Smooth muscle cell (in vitro differentiated cells): ENCODE measurements around a stretch of chrX.

GRCh38 chrX:4935919-4936353, 1222.5 kb upstream of the PRKX start:
- RAMPAGE, long total RNA = no peak

DNA sequence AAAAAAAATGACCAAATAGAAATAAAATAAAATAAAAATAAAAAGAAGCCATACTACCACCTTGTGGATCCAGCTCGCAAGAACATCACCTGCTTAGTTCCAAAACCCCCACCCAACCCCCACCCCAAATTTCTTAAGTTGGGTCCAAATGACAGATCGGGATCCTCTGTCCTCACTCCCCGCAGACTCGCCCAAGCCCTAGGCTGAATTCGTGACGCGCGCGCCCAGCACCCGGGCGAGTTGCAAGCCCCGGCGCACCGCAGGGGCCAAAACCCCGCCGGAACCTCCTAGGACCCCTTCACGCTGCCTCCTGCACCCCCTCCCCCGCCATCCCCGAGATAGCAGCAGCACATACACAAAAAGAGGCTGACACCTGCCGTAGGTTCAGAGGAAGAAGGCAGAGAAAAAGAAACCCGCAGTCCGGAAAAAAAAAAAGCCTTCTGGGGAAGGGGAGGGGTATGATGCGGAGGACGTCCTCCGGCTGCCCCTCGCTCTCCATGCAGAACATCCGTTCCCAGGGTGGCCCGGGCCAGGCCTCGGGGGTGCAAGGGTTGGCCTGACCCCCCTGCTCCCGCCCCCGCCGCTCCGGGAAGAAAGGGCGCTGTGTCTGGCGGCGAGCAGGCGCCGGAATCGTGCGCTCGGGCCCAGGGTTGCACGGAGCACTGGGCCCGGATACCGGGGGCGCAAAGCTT, 2.6 kb downstream of the NLGN4X start:
- RAMPAGE, long total RNA = no peak

DNA sequence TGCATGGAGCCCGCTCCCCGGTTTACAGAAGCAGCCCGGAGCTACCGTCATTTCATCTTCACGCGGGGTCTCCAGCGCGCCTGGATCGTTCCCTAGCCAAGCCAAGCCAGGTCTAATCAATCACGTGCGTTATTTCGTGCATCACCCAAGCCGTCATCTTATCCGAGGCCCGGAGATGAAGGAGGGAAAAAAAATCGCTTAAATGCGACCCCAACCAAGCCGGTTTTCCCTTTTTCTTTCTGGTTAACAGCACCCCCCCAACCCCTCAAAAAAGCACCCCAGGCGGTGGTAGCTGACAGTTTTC, 1.1 kb downstream of the NLGN4X start:
- RAMPAGE, long total RNA = no peak

DNA sequence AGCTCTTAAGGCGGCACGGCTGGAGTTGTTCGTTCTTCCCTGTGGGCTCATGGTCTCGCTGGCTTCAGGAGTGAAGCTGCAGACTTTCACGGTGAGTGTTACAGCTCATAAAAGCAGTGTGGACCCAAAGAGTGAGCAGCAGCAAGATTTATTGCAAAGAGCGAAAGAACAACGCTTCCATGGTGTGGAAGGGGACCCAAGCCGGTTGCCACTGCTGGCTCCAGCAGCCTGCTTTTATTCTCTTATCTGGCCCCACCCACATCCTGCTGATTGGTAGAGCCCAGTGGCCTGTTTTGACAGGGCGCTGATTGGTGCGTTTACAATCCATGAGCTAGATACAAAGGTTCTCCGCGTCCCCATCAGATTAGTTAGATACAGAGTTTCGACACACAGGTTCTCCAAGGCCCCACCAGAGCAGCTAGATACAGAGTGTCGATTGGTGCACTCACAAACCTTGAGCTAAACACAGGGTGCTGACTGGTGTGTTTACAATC, 154.9 kb upstream of the VCX3A start:
- RAMPAGE, long total RNA = no peak

GRCh38 chrX:7091874-7092287, 55.6 kb upstream of the STS start:
- RAMPAGE, long total RNA = no peak

DNA sequence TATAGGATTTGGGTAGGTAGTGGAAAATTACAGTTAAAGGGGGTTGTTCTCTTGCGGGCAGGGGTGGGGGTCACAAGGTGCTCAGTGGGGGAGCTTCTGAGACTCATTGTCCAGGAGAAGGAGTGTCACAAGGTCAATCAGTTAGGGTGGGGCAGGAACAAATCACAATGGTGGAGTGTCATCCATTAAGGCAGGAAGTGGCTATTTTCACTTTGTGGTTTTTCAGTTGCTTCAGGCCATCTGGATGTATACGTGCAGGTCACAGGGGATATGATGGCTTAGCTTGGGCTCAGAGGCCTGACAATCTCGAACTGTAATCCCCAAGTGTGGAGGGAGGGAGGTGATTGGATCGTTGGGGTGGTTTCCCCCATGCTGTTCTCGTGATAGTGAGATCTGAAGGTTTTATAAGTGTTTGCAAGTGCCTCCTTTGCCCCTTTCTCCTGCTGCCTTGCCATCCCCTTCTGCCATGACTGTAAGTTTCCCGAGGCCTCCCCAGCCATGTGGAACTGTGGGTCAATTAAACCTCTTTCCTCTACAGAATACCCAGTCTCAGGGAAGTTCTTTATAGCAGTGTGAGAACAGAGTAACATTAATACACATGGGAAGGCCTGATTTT, 36.7 kb upstream of the STS start:
- RAMPAGE, long total RNA = no peak

- RAMPAGE, long total RNA = no peak
Observed at GRCh38 chrX:7132200-7133186, 15.0 kb upstream of the STS start.

DNA sequence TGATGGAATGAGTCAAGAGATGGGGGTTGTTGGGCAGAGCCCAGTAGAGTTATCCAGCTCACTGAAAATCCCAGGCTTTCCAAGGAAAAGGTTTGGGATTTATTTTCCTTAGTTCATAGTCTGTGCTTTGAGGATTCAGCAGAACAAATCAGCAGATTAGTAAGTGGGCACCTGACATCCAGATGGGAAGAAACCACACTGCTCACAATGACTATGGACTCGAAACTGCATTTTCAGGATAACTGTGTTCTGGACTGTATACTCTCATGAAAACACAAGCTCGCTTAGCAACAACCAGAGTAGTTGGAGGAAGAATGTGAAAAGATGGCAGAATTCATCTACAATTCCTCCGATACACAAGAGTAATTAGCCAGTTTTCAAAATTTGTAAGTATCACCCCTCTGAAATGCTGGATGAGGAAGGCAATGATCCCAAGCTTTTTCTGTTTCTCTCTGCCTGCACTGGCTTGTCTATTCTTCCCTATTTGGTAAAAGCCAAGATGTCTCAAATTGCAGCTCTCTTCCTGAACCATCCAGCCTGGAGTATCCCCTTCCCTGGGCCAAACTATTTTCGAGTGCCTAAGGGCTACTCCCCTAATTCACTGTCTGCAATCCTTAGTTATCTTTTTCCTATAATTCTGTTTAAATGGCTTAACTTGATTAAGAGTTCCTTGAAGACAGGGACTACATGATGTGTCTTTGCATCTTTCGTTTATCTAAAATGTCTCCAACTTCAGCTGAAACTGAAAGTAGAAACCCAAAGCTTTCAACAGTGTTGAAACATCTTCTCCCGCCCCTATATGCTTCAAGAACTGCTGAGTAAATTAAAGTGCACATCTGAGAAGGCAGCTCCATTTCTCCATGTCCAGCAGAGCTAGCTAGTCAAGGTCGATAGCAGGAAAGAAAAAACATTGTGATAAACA, 186.0 kb upstream of the TBL1X start:
- RAMPAGE, long total RNA = no peak

DNA sequence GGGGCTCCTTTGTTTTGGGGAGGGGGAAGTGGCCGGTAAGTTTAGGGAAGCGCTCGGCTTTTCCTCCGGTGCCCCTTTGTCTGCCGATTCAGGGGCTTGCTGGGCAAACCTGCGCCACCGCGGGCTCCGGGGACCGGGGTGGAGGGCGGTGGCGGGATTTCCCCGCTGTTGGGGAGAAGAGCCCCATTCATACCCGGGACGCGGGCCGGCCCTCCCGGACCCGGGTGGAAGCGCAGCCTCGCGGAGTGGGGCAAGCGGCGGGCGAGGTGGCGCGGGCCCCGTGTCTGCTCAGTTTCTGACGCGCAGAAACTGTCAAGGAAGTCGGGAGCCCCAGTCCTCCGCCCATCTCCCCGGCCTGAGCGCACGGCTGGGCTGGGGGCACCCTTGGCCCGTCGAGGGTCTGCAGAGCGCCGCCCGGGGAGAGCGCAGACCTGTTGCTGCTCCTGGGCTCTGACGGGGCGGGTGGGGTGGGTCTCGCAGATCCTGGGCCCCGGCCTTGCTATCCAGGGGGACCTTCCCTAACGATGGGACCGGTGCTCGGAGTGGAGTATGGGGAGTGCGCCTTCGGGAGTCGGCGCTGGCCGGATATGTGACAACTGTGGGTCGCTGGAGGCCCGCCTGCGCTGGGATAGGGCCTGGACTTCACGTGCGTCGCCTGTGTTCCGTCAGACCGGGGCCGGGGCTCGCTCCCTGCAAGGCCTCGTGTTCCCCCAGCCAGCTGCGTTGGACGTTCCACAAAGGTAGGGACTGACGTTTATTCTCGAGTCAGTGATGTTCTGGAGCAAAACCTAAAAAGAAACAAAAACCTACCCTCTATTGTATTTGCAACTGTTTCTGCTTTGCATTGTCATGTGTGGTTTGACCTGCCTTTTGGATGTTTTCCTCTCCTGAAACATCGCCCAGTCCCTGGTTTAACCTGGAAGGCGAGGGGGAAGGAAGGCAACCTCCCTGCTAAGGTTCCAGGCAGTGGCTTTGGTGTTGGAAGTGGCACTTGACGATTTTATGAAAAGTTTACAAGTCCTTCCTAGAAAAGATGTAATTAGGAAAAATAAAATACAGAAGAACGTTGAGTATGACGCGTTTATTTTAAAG, 1.2 kb downstream of the TBL1X start:
- RAMPAGE, long total RNA = no peak

DNA sequence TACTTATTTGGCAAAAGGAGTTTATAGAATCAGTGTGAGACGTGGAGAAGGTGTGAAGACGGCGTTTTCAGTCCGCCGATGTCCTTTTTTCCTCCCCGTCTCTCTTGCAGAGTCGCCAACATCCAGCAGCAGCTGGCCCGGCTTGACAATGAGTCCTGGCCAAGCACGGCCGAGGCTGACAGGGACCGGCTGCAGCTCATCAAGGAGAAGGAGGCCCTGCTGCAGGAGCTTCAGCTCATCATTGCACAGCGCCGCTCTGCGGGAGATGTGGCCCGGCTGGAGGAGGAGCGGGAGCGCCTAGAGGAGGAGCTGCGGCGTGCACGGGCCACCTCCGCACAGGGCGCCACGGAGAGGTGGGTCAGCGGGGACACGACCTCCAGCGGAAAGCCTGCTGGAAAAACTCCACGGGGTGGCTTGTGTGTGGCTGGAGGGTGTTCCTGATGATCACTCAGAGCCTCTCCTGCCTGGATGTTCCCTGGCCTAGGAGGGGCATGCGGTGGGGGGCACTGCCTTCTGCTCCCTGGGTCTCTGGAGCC, 47.0 kb upstream of the CLCN4 start:
- RAMPAGE, long total RNA = no peak

GRCh38 chrX:10755545-10756229, 135.3 kb upstream of the MID1 start:
- RAMPAGE, long total RNA = no peak

DNA sequence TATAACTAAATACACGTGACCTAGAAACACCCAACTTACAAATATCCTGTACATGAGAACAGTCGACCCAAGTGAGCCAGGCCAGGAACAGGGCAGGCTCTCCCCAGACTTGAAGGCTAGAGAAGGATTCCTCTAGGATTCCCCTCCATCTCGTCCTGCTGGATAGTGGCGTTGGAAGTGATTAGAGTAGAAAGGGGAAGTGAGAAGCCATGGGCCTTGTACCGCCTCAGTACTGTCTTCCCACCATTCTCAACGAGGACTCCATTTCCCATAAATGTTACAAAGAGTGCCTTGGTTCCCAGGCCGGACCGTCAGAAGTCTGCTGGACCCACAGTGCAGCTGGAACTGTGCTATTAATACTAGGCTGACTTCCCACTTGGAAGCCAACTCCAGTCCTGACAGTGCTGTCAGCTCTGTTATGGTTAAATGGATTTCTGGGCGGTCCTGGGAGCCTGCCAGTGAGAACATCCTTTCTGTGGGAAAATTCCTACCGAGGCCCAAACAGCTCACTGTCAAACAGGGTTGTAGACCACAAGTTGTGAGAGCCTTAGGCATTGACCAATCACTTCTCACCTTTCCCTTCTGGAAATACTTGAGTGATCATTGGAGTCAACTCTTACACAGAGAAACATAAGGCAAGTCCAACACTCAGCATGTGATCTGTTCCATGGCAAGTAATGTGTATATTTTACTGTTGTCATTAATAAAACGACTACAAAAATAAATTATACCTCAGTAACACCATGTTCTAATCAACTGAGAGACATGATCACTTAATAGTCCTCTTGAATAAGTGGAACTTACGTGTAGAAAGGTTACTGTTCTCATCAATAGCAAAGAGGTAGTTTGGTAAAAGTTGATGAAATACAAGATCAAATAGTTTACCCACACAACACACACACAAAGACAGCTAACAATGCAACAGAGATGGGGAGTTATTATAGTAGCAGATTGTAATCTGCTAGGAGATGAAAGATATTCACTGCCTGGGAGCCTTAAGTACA, 58.4 kb downstream of the AMELX start:
- RAMPAGE, long total RNA = no peak

- RAMPAGE, long total RNA = no peak
Observed at GRCh38 chrX:11427234-11428186, 134.3 kb downstream of the AMELX start.

- RAMPAGE, long total RNA = no peak
Observed at GRCh38 chrX:11759045-11759349, 960 bp downstream of the MSL3 start.

DNA sequence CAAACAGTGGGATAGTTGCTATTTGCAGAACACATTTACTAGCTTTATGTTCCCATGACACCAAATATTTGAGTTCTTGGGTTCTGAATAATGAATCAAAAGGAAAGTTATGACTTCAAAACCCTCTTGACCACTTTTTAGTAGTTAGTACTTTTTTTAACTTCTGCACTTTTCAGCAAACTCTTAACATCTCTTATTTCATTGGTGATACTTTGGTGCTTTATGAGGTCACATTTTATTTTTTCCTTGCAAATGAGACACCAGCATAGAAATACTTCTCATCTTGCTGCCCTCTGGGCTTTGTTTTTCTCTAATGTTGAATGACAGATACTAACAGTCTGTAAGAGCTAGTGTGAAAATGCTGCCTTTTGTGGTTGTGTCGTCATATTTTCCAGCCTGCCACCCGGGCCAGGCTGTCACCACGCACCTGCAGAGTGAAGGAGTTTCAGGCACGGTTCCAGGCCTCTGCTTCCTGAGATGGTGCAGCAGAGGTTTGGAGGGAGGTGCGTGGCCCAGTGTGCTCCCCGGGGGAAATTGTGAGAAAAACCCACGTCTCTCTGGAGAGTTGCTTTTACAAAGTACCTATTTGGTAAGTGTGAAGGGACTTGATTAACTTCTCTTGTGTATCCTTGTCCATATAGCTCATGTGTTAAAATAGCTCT, 34.7 kb downstream of the MSL3 start:
- RAMPAGE, long total RNA = no peak

- RAMPAGE, long total RNA = no peak
Observed at GRCh38 chrX:12079169-12079412, 59.2 kb upstream of the FRMPD4 start.

GRCh38 chrX:12823101-12823676, 32.0 kb downstream of the PRPS2 start:
- RAMPAGE, long total RNA = no peak

GRCh38 chrX:12888443-12888877, 18.0 kb upstream of the TLR8 start:
- RAMPAGE, long total RNA = no peak

- RAMPAGE, long total RNA = no peak
Observed at GRCh38 chrX:12977737-12978600, 3.1 kb downstream of the TMSB4X start.

DNA sequence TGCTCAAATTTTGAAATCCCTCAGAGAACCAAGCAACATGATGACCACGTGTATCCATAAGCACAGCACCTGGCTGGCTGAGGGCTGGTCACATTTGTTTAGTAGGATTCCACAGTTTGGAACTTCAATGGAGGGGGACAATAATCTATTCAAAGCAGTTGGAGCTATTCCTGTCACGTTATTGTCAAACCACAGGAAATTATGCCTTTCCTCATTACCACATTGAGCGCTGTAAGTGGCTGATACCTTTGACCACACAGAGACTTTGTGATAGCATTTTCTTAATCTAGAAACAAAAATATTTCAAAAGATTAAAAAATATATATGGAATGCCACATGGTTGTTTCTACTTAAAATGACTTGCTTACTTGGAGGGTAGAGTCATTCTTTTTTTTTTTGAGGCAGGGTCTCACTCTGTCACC, 7.1 kb downstream of the TMSB4X start:
- RAMPAGE, long total RNA = no peak